Colon Carcinoma Metastatic in the Brain (tissue), 2 donors: ENCODE data around the genes BIRC3, MMP12, PDGFD, CASP1 and MSANTD4.

DNA sequence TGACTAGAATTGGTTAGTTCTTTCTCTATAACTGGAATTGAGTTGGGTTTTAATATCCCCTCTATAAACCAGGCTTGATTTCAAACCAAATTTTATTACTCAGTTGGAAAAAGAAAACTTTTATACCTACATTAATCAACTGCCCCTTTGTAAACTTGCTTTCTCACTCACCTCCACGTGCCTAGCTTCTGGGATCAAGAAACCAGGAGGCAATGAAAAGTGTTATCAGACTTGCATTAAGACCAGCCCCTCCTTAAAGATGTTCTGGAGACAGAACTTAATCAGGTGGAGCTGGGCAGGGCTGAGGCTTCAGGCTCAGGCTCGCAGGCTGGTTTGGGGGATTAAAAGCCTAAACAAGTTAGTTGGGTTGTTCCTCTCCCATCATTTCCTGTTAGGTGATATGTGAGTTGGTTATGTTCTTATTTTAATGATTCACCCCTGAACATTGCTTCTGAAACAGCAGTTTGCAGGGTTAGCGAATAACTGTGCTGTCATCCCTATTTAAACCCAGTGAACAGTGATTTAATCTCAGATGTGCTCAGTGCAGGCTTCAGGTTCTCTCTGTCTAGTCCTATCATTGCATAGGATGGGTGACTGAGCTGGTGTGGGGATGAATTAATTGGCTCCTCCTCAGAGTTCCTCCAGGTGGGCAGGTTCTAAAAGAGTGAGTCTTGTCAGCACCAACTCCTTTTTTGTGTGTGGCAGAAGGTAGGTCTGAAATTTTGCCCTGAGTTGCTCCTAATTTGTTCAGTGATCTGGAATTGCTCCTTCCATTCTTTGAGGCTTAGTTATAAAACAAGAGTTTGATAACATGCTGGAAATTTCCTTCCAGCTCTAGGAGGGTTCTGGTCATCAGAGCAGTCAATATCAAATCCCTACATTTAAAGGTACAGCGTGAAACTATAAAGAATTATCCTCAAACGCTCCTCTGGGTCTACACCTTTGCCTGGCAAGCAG lies 47.3 kb upstream of the BIRC3 start:
- PRO-cap, 2 experiments = no peak in any of the 2 experiments

GRCh38 chr11:102276858-102277235 lies 40.4 kb upstream of the BIRC3 start:
- PRO-cap, 2 experiments = no peak in any of the 2 experiments

DNA sequence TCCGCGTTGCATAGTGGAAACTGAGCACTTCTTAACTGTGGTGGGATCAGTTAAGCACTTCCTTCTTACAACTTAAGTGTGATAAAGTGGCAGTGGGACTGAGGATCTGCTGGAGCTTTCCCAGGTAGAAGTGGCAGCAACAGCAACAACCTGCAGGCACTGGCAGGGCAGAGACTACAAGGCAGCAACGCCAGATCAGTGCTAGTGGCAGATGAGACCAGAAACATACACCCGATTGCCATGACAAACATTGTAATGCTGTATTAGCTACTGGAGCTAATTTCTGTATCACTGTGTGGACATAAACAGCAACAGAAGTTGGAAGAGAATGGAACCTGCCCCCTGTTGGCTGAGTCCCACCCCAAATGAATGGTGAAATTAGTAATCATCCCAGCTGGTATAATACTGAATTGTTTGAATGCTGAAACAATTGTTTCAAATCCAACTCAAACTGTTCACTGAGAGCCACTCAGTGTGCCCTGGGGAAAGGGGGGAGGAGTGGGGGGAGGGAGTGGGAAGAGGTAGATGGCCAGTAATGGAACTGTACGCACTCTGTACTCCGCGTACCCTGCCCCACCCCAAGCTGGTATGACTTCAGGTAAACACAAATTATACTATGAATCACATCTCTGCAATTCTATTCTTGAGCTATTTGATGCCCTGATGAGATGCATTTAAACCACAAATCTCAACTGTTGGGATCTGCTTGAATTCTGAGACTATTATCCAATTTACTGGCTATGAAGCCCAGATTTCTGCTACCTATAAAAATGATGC lies 11.2 kb upstream of the BIRC3 start:
- PRO-cap, 2 experiments = no peak in any of the 2 experiments

GRCh38 chr11:102316973-102318138 lies at the start of gene BIRC3:
Gene BIRC3 (plus strand): TSS chr11:102317484.
- PRO-cap, 2 experiments = peak in 2 of 2 experiments; most common plus-strand start chr11:102317484 (in 2); most common minus-strand start chr11:102317359 (in 2)

DNA sequence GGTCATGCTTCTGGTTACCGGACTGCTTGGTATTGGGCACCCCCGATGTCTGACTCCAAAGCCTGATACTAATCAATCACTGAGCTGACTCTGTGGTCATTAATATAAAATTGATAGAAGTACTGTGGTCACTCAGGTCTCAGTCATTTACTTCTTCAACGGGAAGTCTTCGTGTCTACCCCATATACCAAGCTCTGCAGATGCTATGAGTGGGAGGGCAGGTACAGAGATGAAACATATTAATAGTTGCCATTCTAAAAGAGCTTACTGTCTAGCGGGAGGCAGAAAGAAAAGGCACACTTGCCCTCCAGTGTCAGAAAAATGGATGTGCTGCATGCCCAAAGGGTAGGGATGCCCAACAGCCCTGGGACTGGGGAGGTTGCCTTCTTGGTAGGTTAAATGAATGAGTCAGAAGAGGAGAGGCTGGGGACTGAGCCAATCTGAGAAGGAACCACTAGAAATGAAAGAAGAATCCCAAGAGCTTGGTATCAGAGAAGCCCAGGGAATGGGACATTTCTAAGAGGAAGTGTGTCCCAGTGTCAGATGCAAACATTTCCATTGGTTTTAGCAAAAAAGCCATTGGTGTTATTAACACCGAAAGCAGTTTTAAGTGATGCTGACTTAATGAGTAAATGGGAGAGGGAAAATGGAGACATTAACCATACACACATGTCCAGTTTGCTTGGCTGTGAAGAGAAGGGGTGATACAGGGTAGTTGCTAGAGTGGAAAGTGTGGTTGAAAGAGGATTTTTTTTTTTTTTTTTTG lies 1.2 kb downstream of the BIRC3 start:
- PRO-cap, 2 experiments = no peak in any of the 2 experiments

DNA sequence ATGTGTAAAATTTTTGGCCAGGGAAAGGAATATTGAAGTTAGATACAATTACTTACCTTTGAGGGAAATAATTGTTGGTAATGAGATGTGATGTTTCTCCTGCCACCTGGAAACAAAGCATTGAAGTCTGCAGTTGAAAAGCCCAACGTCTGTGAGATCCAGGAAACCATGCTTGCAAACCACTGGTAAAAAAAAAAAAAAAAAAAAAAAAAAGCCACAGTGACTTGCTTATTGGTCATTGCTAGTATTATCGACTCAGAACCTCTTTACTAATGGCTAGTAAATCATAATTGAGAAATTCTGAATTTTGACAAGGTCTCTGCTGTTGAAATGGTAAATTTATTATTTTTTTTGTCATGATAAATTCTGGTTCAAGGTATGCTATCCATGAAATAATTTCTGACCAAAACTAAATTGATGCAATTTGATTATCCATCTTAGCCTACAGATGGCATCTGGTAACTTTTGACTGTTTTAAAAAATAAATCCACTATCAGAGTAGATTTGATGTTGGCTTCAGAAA lies 5.4 kb downstream of the BIRC3 start:
- PRO-cap, 2 experiments = no peak in any of the 2 experiments

DNA sequence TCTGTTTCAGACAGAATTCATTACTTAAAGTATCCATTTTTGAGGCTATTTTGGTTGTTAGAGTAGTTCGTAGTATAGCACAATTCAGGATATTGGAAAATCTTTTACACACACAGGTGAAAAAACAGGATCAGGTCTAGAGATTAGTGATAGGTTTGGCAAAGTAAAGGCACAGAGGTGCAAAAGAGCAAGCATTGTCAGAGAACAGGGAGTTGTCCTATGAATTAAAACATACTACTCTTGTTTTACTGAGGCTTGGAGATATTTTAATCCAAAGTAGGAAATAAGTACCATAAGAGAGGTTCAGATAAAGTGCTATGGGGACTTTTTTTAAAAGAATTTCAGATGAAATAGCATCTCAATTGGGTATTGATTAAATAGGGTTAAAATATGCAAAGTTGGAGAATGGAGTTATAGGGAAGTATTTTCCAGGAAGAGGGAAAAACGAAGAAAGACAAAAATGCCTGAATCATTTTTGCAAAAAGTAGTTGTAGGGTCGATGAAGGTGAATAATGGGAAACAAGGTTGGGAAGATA lies 36.1 kb downstream of the BIRC2 start:
- PRO-cap, 2 experiments = no peak in any of the 2 experiments

DNA sequence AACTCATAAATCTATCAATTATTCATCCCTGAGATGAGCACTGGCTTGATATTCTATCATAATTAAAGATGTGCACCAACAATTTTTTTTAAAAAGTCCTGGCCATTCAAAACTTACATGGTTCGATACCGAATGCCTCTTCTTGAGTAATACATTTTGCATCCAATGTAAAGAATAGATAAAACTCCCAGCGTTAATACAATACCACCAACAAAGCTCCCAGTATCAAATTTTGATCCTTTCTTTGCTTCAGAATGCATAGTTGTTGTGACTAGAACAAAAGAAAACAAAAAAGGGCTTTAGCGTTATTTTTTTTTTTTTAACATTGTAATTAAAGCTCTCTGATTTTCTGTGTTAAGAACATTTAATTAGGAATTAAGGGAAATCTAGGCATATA lies 51.1 kb downstream of the TMEM123 start:
- PRO-cap, 2 experiments = no peak in any of the 2 experiments

- PRO-cap, 2 experiments = no peak in any of the 2 experiments
Measured at GRCh38 chr11:102449887-102450347, 2.6 kb downstream of the TMEM123 start.

GRCh38 chr11:102462456-102462987 lies 10.0 kb upstream of the TMEM123 start:
- PRO-cap, 2 experiments = no peak in any of the 2 experiments

GRCh38 chr11:102475838-102476515 lies 23.4 kb upstream of the TMEM123 start:
- PRO-cap, 2 experiments = no peak in any of the 2 experiments

DNA sequence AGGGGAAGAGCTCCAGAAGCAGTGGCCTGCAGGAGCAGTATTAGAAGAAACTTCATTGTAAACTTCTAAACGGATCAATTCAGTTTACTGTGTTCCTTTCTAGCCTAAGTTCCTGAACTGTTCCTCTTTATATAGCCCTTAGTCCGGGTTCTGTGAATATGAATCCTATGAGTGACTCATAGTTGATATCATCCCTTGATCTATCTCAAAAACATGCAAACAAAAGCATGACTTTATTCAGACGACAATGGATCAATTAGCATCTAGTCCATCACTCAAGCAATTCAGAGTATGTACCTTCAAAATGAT lies at the start of gene MMP12:
TSS of gene MMP12 (minus strand) at position 101 of the 309 bp plus-strand sequence.
- PRO-cap, 2 experiments = no peak in any of the 2 experiments

- PRO-cap, 2 experiments = no peak in any of the 2 experiments
Measured at GRCh38 chr11:102920290-102920565, 35.3 kb downstream of the MMP13 start.

DNA sequence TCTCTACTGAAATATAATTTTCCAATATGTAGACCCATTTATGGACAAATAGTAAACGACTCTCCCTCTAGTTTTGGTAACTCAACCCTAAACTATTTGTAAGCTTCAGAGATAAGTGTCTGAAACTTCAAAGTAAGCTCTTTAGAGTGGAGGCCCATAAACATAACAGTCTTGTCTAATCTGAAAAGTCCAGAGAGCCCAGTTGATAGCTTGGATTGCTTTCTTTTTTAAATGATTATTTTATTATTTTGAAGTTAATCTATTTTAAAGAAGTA lies 307.7 kb upstream of the DDI1 start:
- PRO-cap, 2 experiments = no peak in any of the 2 experiments

DNA sequence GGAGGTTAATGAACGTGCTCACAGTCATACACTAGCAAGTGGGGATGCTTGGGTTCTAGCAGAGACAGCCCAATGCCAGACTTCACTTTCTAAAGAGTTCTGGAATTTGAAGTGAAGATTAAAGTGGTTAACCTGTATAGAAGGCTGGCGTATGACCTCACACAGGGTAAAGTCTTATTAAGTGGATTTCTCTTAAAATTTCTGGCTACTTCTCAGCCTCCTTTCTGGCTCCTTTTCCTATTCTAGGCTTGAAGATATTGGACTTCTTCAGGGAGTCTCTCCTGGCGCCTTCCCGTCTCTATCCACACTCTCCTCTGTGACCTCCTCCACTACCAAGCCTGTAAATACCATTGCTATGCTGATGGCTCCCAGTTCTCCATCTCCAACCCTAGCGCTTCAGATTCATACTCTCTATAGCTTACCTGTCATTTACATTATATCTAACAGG lies 226.4 kb upstream of the DDI1 start:
- PRO-cap, 2 experiments = no peak in any of the 2 experiments

GRCh38 chr11:103851157-103851905 lies 185.1 kb upstream of the DDI1 start:
- PRO-cap, 2 experiments = no peak in any of the 2 experiments

GRCh38 chr11:103898909-103899296 lies 137.5 kb upstream of the DDI1 start:
- PRO-cap, 2 experiments = no peak in any of the 2 experiments

- PRO-cap, 2 experiments = no peak in any of the 2 experiments
Measured at GRCh38 chr11:104163854-104164692, at the start of gene PDGFD. Gene PDGFD (minus strand): TSS chr11:104164147.

DNA sequence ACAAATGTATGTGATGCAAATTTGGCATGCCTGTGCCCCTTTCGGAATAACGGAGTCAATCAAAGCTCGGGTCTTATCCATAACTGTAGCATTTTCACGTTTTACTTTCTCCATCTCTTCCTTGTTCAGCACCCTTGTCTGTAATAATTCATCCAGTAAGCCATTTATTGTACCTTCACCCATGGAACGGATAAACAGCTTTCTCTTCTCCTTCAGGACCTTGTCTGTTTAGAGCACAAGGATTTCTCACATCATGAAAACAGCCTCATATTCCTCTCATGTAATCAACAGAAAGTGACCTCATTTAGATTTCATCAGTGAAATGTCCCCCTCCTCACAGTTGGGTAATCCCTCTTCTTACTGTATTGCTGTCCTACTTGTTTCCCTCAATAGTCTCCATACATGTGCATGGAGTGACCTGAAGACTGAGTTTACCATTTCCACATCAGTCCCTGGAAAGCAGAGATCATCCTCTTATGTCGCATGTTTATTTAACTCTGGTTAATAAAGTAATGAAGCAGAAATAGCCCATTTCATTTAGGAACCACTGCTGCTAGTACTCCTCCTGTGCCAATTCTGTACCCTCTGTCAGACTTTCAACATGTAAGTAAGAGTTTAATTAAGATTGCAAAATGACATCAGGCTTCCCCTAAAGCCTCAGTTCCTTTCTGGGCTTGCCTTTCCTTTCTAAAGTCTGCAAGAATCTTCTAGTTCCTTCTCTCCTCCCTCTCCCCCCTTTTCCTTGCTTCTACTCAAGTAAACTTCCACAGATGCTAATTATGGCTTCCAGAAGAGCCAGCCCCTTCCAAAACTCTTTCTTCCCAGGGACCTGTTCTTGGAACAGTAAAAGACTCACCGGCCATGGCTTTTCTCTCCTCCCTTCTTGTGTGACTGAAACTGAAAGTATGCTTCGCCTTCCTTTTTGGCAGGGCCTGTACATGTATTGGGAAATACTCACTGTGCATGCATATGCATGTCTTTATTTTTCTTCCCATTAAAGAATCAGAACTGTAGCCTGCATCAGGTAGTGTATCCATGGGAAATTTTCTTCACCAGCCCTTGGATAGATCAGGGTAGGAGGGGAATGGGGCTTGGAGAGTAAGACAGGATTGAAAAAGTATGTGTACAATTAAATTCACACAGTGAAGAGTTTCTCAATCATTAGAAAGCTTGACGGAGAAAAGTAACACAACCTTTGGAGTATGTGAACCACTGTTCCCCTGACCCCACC lies at the start of gene CASP1:
TSS of gene CASP1 (minus strand) at position 894 of the 1,231 bp plus-strand sequence.
- PRO-cap, 2 experiments = peak in 1 of 2 experiments; most common minus-strand start position 893 of the sequence (in 1)

- PRO-cap, 2 experiments = peak in 2 of 2 experiments; most common plus-strand start chr11:106022564 (in 1); most common minus-strand start chr11:106022063 (in 1)
Measured at GRCh38 chr11:106021608-106022901, at the start of gene MSANTD4. Gene MSANTD4 (minus strand): TSS chr11:106022240.